Measurements from ENCODE around the gene NADK.

GRCh38 chr1:1373556-1373887 is 1.5 kb downstream of the AURKAIP1 start:
- PRO-cap, 2 experiments = no peak in any of the 2 experiments

GRCh38 chr1:1376053-1376833 is 1.2 kb upstream of the AURKAIP1 start:
- PRO-cap, 2 experiments = no peak in any of the 2 experiments

- PRO-cap, 2 experiments = no peak in any of the 2 experiments
Measured at GRCh38 chr1:1385490-1385801, 10.4 kb upstream of the AURKAIP1 start.

GRCh38 chr1:1400765-1401692 is 1.9 kb upstream of the CCNL2 start:
- PRO-cap, 2 experiments = no peak in any of the 2 experiments

DNA sequence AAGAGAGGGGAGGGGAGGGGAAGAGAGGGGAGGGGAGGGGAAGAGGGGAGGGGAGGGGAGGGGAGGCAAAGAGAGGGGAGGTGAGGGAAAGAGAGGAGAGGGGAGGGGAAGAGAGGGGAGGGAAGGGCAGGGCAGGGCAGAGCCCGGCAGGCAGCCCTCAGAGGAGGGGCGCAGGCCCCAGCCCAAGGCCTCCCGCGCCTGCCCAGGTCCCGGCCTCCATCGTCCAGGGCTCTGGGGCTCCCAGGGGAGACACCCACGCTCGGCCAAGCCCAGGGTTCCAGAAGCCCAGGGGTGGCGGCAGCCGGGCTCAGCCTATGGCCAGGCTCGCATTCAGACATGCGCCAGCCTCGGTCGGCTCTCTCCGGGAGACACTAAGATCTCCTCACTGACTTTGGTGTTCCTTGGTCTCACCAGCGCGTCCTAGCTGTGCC is 2.4 kb downstream of the TMEM88B start:
- PRO-cap, 2 experiments = no peak in any of the 2 experiments

DNA sequence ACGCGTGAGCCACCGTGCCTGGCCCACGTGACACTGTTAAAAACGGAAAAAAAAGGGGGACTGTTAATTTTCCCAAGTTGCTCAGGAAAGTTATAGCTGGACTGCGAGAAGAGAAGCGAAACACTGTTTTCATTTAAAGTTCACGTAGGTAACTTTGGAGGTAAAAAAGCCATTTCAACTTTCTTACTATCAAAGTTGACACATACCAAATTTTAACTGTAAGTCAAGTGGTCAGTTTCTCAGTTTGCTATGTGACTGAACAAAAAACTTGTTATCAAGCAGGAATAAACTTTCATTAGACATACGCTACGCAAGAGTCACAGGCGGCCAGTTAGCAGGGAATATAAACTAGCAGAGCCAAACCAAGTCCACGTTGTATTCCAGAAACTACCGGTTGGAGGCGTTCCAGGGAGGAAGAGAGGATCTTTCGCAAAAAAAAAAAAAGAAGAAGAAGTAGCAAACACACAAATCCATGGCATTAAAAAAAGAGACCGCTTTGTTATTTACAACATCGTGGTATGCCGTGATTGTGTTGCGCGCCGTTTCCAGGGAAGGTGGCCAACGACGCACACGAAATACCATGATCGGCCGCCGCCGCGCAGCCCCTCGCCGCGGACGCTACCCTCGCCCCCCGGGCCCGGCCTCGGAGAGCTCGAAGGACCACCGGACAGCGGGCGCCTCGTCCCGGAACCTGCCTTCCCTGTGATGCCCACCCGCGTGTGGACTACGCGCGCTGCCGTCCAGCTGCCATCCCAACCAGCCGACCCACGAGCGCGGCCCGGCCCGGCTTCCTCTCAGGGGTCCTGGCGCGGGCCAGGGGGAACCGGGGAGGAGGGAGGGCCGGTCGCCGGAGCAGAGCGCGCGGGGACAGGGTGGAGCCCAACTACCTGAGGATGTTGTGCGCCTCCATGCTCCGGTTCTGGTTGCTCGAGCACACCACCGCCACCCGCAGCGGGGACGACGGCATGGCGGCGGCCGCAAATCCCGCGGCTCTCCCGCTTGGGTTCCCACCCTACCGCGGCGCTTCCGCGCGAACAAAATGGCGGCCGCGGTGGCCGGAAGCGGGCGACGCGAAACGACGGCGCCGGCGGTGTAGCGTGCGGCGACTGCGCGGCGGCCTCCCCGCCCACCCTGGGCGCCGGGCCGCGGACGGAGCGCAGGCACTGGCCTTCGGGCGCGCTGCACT is 679 bp downstream of the SSU72 start:
- PRO-cap, 2 experiments = peak in 2 of 2 experiments; most common plus-strand start position 1,037 of the sequence (in 2); most common minus-strand start position 1,036 of the sequence (in 1)

GRCh38 chr1:1778089-1778672 is at the start of gene NADK:
TSS of gene NADK (minus strand) at chr1:1778470.
- PRO-cap, 2 experiments = peak in 2 of 2 experiments; most common plus-strand start chr1:1778501 (in 1); most common minus-strand start chr1:1778470 (in 2)

- PRO-cap, 2 experiments = no peak in any of the 2 experiments
Measured at GRCh38 chr1:1838874-1840013, 51.6 kb downstream of the GNB1 start.

- PRO-cap, 2 experiments = no peak in any of the 2 experiments
Measured at GRCh38 chr1:1878140-1879346, 12.3 kb downstream of the GNB1 start.

DNA sequence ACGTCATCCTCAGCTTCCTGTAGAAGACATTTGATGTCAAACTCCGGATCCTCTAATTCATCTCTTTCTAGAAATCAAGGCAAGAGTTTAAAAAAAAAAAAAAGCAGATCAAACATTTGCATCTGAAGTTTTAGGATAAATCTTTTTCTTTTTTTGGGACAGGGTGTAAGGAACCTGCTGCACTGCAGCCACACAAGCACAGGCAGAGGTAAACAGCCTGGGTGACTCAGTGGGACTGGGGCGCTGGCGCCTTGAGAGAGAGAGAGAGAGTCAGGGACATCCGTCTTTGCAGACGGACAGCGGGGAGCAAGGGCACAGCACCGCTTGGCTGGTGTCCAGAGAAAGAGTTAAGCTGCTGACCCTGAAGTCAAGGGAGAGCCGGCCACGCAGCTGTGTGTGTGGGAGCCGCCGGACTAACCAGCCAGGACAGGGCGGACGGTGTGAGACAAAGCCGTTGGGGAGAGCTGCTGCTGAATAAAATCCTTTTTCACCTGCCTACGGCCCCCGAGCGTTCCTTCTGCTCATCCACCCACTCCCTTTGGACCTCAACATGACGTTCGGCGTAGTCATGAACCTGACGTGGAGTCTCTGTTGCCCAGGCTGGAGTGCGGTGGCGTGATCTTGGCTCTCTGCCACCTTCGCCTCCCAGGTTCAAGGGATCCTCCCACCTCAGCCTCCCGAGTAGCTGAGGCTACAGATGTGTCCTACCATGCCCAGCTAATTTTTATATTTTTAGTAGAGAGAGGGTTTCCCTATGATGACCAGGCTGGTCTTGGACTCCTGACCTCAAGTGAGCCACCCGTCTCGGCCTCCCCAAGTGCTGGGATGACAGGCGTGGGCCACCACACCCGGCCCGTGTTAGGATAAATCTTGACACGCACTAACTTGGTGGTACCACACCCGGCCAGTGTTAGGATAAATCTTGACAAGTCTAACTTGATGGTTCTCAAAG is 14.4 kb downstream of the CFAP74 start:
- PRO-cap, 2 experiments = no peak in any of the 2 experiments

GRCh38 chr1:2073368-2074258 is 23.4 kb downstream of the PRKCZ start:
- PRO-cap, 2 experiments = no peak in any of the 2 experiments

DNA sequence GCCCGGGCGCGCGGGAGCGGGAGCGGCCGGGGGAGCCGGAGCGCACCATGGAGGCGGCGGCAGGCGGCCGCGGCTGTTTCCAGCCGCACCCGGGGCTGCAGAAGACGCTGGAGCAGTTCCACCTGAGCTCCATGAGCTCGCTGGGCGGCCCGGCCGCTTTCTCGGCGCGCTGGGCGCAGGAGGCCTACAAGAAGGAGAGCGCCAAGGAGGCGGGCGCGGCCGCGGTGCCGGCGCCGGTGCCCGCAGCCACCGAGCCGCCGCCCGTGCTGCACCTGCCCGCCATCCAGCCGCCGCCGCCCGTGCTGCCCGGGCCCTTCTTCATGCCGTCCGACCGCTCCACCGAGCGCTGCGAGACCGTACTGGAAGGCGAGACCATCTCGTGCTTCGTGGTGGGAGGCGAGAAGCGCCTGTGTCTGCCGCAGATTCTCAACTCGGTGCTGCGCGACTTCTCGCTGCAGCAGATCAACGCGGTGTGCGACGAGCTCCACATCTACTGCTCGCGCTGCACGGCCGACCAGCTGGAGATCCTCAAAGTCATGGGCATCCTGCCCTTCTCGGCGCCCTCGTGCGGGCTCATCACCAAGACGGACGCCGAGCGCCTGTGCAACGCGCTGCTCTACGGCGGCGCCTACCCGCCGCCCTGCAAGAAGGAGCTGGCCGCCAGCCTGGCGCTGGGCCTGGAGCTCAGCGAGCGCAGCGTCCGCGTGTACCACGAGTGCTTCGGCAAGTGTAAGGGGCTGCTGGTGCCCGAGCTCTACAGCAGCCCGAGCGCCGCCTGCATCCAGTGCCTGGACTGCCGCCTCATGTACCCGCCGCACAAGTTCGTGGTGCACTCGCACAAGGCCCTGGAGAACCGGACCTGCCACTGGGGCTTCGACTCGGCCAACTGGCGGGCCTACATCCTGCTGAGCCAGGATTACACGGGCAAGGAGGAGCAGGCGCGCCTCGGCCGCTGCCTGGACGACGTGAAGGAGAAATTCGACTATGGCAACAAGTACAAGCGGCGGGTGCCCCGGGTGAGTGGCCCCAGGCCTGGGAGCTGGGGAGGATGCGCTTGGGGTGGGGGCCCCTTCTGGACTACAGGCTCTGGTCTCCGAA is 950 bp downstream of the SKI start:
- PRO-cap, 2 experiments = peak in 2 of 2 experiments; most common plus-strand start position 579 of the sequence (in 1); most common minus-strand start position 553 of the sequence (in 2)

DNA sequence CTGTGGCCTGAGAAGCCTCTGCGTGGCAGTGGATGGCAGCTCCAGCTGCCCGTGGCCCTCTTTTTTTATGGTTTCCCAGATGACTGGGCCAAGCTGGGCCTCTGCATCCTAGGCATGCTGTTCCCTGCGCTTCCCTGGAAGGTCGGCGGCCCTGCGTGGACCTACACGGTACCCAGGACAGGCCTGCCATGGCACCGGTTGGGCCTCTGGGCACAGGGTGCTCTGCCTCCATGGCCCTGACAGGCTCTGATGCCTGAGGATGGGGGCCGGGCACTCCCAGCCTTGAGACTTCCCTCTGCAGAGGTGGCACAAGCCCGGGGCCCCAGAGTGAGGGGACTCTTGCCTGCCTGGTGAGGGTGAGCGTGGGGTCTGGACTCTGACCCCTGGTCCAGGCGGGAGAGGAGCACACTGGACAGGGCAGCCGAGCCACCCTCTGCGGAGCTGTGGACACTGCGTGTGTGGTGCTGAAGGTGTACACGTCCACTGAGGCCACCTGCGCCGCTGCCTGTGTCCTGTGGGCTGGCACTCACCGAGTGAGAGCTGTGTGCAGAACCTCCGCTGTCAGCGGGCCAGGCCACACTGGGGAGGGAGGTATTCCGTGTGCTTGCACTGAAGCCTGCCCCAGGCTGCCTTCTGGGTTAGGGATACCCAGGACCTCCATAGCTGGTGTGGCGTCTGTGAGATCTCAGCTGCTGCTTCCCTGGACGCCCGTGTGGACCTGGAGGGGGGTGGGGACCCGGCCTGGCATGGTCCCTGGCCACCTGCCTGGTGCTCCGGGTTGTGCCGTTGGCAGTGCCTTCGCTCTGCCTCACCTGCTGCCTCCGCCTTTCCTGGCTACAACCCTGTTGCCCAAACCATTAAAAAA is 10.3 kb downstream of the SKI start:
- PRO-cap, 2 experiments = no peak in any of the 2 experiments

DNA sequence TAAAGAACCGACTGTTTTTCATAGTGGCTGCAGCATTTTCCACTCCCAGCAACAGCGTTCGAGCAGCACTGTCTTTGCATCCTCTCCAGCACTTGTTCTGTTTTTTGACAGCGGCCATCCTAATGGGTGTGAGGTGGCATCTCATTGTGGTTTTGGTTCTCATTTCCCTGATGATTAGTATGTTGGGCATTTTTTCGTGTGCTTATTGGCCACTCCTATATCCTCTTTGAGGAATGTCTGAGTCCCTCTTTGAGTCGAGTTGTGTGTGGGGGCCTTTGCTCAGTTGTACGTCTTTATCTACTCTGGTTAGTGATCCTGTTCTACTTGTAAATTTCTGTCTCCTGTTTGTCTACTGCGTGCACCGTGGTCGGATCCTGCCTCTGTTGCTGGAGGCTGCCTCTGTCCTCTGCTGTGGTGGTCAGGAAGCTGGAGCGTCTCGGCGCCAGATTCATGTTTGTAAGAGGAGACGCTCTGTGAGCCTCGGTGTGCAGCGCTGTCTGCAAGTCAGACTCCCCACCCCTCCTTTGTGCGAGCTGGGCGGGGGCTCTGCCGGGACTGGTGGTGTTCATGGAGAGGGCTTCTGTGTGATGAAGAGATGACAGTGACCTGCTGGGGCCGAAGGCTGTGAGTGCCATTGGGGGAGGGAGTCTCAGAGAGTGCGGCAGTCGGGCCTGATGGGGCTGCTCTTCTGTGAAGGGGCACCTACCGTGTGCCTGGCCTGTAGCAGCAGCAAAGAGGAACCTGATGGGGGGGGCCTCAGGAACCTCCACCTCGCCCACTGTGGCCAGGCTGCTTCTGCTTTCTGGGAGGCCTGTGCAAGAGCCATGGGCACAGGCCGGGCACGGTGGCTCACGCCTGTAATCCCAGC is 18.2 kb downstream of the SKI start:
- PRO-cap, 2 experiments = no peak in any of the 2 experiments

GRCh38 chr1:2270157-2271168 is 42.3 kb downstream of the SKI start:
- PRO-cap, 2 experiments = no peak in any of the 2 experiments

GRCh38 chr1:2271169-2271675 is 43.1 kb downstream of the SKI start:
- PRO-cap, 2 experiments = no peak in any of the 2 experiments

GRCh38 chr1:2321932-2322912 is 69.1 kb downstream of the MORN1 start:
- PRO-cap, 2 experiments = peak in 2 of 2 experiments; most common plus-strand start chr1:2322334 (in 1); most common minus-strand start chr1:2322344 (in 2)

GRCh38 chr1:2330433-2331339 is 60.7 kb downstream of the MORN1 start:
- PRO-cap, 2 experiments = no peak in any of the 2 experiments

DNA sequence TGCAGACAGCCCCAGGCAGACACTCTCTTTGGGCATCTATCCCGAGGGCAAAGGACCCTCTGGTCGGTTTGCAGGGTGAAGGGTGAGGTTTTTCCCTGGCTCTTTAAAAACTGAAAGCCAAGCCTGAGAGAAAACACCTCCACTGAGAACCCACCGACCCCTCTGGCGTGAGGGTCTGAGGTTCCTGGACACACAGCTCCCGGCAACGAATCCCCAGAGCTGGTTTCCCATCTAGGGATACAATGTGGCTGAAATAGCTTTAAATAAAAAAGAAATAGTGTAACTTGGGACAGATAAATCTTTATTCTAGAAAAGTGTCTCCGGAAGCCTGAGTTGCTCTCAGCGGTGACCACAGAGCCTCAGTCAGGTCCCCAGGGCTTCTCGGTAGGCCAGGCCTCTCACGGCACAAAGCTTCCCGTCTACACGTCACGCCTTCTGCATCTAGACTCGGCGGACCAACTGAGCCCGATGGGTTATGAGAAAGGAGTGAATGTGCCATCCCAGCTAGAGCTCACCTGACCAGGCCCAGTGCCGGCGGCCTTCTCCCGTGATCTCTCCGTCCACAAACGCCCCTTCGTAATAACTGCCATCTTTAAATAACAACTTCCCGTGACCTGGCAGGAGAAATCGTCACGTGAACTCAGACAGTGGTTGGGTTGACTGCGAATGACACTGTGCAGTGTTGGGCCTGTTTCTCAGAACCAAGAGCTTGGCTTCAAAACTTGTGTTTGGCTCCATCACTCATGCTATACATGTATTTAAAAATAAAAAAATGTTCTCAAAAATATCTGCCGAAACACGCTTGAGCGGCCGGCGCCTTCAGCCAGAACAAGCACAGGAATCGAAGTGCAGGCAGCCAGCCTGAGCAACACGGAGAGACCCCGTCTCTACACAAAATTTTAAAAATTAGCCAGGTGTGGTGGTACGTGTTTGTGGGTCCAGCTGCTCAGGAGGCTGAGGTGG is 3.3 kb downstream of the MORN1 start:
- PRO-cap, 2 experiments = no peak in any of the 2 experiments

- PRO-cap, 2 experiments = no peak in any of the 2 experiments
Measured at GRCh38 chr1:2413718-2414124, 1.4 kb upstream of the PEX10 start.

All from right ventricle myocardium (tissue), 1 donor.